SJCRH30 (cell line): ENCODE measurements around a stretch of chr11.

DNA sequence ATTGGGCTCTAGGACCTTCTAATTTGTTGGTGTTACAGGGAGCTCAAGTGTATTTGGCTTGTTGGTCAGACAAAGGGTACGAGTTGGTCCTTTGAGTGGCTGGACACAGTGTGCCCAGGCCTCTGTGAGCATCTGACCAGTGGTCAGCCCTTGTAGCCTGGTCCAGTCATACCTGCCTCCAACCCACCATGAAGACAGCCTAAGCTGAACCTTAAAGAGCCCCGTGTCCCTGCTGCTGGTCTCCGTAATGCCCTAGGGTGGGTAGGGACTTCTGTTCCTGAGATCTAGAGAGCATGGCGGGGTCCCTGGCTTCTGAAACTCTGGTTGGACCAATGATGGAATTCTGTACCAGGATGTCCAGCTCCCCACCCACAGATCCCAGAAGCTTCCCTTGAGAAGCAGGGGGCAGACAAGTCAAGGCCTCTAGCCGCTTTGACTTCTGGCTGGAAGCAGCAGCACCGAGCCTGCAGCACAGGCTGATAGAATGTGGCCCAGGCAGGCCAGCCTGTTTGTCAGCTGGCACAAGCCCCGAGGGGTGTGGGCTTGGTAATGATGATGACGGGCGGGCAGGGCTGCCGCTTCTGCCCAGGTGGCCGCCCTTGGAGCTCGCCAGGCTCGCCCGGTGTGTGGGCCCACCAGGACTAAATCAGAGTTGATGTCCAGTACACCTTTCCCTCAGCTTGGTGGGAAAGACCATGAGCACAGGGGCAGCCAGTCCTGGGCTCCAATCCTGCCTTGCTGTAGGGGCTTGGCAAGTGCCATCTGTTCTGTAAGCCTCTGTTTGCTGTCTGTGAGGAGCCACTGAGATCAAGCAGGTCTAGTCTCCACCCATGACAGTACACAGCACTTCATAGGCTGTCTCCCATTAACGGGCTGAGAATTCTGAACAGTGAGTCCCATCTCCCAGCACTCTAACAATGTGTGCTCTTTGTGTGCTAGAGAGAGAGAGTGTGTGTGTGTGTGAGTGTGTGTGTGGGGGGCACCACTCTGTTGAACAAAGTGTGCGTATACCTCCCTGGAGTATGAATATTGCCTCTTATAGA lies 26.6 kb downstream of the MICAL2 start:
- RAMPAGE, long total RNA = no peak

DNA sequence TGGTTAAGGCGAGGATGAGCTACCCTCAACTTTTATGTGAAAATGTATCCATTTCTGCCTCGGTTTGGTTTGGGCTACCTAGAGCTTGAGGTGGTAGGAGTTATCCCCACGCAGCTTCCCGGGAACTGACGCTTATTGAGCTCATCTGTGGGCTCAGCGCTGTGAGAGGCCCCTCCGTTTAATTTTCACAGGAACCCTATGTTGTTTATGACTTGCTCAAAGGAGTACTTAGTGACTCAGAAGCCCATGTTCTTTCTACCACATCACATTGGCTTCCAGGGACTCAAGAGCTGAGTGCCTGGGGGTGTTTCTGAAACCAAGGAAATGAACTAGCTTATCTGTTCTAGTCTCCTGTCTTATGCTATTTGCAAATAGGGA lies 40.4 kb downstream of the MICAL2 start:
- RAMPAGE, long total RNA = no peak

- RAMPAGE, long total RNA = no peak
These were observed 97.6 kb downstream of the MICAL2 start for GRCh38 chr11:12207822-12208477.

- RAMPAGE, long total RNA = no peak
These were observed 113.9 kb downstream of the MICAL2 start for GRCh38 chr11:12223805-12225079.

- RAMPAGE, long total RNA = no peak
These were observed 120.8 kb upstream of the PARVA start for GRCh38 chr11:12256577-12256913.

DNA sequence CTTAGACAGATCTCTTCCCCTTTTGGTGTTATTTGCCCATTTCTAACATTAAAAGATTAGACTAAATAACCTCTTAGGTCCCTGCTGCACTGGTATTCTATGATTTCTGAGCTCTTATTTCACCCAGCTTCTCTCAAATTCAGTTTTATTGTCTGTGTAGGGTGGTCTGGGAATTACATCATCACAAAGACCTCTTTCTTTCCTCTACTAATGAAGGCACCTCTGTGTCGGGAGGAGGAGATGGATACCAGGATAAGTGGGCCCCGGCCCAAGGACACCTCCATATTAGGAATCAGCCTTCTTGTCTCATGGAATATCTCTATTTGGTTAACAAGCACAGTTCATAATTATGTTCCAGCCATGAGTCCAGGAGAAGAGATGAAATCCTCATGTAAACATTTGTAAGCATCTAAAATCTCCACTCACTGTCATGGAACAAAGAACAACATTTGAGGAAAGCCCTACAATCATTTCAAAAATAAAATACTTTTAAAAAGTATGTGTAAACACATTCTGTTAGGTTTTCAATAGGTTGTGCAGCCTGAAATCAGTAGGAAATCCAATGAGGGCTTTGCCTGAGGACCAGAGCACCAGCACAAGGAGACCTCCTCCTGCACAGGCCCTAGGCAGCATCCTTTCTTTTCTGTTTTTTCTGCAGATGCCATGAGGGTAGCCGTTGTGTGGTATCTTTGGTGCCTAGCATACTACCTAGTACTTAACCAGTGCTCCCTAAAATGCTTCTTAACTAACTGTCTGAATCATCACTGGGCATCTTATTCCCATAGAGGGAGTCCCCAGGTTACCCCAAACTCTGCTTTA lies 9.5 kb downstream of the PARVA start:
- RAMPAGE, long total RNA = no peak

DNA sequence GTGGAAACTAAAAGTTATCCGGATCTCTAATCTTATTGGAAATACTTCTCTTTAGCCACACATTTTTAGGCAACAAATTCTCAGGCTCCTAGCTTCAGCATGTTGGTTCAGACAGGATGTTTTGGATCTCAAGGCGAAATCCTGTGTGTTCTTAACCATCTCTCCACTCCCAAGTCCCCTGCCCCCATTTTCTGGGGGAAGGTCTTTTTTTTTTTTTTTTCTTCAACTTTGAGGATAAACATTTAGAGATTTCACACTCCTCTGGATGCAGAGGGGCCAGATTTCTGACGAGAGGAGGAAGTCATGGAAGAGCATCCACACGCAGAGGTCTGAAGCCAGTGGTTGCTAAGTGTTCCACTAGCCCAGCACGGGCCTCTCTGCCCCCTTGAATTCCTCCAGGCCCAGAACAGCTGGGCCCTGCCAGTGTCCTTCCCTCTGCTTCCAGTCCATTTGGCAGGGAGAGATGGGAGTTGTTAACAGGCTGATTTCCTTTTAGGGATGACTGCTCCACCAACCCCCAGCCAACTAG lies 20.3 kb downstream of the PARVA start:
- RAMPAGE, long total RNA = no peak

DNA sequence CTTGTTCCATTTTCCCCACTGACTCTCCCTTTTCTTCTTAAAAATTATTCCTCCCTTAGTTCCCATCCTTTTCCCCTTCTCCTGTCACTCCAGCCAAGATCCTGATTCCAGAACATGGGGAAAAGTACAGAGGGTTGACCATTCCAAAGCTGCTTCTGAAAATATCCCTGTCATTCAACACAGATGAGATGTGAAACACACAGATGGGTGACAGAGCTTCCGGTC lies 57.8 kb downstream of the PARVA start:
- RAMPAGE, long total RNA = no peak

DNA sequence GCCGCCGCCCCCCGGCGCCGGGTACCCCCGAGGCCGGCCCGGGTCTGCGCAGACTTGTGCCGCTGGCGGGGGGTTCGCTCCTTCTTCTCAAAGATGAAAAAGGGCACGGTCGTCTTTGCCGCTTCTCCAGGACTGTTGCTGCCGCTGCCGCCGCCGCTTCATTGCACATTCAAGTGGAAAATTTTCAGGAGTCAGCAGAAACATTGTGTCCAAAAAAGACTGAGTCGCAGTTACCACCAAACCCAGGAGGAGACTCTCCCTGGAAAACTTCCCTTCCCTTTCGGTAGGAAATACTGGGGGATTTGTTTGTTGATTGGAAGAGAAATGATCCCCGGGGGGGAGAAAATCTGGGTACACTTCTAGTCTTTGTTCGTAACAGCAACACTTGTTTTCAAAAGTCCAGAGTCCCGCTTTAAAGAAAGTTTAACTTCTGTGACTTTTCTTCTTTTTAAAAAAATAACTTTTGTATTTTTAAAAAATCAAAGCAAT lies 1.1 kb downstream of the TEAD1 start:
- RAMPAGE, long total RNA = no peak

GRCh38 chr11:12715641-12716239 lies 41.5 kb downstream of the TEAD1 start:
- RAMPAGE, long total RNA = no peak

DNA sequence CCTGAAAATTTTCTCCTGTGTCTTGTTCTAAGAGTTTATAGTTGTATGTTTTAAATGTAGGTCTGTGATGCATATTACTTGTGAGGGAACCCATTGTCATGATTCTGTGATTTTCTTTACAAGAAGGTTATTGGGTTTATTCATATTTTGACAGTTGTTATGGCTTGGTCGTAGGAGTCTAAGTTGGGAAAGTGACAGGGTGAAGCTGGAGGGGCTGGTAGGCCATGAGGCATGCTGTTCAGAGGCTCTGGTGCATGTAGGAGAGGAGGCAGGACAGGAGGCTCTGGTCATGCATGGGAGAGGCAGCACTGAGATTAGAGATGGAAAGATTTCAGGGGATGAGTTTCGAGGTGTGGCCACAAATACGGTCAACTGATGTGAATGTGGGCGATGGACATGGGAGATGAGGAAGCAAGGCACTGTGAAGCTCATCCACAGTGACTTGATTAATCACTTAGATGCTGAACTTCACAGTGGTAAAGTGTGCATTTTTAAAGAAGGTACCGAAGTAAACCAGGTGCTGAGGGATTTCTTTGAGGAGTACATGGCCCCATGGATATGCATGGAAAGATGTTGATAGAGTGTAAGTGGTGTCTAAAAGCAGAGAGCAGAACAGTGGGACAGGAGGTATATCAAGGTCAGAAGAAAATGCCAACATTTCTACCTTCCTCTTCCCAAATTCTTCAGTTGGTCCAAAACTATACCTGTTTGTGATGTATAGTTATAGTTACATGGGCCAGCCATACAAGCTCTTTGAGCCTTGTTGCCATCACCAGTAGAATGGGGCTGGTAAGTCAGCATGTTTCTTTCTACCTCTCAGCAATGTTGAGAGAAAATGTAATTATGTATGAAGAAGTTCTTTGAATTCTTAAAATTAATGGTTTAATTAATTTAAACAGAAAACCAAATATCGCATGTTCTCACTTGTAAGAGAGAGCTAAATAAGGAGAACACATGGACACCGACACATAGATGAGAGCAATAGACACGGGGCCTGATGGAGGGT lies 100.0 kb downstream of the TEAD1 start:
- RAMPAGE, long total RNA = no peak

DNA sequence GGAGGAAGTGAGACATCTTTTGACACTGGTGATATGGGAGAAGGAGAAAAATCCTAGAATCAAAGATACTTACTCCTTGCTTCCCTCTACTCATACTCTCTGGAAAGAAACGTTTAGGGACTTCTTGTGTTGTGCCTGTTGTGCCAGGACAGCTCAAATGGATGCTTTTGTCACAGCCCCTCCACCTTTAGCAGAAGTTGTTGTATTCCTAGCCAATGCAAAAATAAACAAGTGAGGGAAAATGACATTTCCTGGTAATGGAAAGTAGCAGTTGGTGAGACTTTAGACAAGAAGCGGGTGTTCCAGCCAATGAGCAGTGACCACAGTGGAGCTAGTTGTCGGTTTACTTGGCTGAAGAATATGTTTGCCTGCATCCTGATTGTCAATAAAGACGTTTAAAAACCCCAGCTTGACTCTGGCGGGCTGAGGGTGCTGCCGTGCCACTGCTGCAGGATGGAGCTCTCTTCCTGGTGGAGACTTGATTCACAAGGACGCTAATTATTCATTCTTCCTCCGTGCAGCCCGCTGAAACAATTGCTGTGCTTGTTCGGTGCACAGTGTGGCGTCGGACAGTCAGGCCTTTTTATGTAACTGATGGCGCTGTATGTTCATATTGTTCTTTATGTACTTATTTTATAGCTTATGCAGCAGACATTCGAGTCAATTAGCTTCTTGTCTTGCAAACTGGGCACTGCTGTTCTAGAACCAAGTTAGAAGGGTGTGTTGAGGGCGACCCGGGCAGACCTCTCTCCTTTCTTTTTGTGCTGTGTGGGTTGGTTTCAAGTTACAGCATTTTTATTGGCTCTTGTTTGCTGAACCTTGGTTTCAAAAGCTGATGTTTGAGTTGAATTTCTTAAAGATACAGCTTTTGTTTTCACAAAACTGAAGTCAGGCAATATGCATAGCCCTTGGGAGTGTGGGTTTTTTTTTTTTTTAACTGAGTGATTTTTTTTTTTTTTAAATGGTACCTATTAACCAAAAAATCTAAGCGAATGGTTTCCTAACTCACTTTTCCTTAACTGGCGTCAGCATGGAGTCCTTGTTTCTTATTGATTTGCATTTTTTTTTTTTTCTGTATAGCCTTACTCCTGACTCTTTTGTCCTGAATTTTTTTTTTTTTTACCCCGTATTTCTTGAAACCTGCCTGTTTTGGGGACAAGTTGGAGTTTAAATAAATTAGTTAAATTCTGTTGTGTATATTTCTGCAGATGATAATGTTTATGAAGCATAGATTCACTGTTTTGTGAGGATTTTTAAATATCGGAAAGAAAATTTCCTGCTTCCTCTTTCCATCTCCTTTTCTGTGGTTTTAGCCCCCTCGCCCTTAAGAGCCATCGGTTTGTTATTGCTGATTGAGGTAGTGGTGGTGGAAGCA lies 154.0 kb downstream of the TEAD1 start:
- RAMPAGE, long total RNA = no peak

DNA sequence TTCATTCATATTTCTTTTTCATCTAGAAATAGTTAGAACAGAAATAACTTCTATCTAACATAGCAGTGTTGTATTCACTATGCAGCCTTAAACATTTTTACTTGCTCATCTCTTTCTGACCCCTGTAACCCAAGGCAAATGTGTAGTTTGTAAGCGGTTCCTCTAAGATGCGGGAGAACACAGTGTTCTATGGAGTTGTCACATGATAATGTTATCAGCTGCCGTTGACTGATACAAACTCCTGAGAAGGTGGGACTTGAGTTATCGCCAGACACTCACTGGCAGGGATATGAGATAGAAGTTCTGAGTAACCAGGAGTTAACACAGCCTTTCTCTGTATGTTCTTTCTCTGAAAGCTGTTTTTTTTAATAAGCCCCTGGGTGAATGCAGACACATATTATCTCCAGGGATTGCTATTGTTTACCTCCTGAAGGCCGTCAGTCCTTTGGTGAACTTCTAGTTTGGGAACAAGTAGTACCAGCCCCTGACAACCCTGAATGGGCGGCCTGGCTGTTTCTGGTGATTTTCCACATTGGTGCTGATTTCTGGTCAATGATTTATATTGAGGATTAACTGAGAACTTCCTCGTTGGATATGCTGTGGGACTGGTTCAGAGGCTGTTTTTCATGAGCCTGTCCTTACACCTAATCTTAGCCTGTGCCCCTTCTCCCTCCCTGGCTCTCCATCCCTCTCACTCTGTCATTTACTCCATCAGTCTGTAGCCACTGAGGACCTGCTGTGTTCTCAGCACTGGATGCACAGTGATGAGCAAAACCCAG lies 155.3 kb upstream of the RASSF10 start:
- RAMPAGE, long total RNA = no peak

GRCh38 chr11:12862607-12863108 lies 146.5 kb upstream of the RASSF10 start:
- RAMPAGE, long total RNA = no peak

GRCh38 chr11:12864296-12864664 lies 144.8 kb upstream of the RASSF10 start:
- RAMPAGE, long total RNA = no peak

- RAMPAGE, long total RNA = no peak
These were observed 138.9 kb upstream of the RASSF10 start for GRCh38 chr11:12870129-12870662.

- RAMPAGE, long total RNA = no peak
These were observed 19.6 kb upstream of the RASSF10 start for GRCh38 chr11:12989373-12989964.

DNA sequence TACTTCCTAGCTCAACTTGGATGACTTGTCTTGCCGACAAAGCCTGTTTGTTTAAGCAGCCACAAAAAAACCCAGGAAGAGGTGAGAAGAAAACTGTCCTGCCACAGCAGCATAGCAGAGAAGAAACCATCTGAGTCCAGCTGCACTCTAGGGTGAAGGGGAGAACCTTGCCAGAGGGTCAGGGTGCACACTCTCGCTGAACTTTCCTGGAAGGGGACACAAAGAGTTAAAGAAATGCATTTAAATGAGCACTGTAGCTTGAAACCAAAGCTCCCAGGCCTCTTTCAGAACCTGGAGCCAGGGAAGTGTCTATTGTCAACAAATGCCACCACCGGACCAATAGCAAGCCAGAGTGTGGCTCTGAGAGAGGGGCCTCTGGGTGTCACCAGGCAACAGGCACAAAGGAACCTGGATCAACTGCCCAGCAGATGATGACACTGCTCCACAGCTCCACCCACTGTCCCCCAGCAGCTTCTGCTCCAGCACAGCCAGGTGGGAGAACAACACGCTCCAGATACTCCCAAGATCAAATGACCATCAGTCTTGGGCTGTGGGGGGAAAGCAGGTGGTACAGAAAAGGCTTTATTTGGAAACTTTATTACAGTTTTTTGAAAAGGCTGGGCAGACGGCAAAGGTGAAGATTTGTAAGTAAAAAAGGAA lies 105.7 kb downstream of the RASSF10 start:
- RAMPAGE, long total RNA = no peak

DNA sequence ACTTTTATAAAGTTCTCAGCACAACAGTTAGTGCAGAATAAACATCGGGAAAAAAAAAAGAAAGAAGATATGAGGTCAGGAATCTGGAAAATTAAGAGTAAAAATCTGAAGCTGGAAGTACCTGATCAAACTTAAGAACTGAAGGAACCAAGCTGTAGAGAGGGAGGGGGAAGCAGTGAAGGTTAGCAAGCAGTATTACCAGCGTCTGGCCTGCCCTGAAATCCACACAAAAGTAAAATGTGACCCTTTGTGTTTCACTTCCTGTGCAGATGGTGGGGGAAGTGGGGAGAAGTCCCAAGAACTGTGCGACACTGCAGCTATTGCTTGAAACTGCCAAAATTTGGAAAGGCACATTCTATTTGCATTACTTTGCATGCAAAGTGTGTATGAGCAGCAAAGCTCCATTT lies 72.2 kb upstream of the BMAL1 start:
- RAMPAGE, long total RNA = no peak

DNA sequence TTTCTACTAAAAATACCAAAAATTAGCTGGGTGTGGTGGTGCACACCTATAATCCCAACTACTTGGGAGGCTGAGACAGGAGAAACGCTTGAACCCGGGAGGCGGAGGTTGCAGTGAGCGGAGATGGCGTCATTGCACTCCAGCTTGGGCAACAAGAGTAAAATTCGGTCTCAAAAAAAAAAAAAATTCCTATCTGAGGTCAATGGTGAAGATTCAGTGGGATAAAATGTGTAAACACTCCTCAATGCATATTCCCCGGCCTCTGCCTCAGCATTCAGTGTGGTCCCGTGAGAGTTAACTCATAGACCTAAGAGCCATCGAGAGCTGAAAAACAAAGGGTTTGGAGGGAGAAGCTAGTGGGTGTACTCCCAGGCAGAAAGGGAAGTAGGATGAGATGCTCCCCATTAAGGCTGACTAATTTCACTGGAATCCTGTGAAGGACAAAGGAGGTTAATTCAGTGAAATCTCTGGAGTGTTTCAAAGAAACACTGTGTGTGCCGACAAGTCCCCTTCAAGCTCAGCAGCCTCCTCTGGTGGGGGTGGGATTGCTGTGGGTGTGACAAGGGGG lies 61.7 kb upstream of the BMAL1 start:
- RAMPAGE, long total RNA = no peak